M059J (cell line): ENCODE measurements around a stretch of chr20.

- RAMPAGE, long total RNA = no peak
These were observed 8.8 kb downstream of the PCK1 start for GRCh38 chr20:57569704-57570055.

DNA sequence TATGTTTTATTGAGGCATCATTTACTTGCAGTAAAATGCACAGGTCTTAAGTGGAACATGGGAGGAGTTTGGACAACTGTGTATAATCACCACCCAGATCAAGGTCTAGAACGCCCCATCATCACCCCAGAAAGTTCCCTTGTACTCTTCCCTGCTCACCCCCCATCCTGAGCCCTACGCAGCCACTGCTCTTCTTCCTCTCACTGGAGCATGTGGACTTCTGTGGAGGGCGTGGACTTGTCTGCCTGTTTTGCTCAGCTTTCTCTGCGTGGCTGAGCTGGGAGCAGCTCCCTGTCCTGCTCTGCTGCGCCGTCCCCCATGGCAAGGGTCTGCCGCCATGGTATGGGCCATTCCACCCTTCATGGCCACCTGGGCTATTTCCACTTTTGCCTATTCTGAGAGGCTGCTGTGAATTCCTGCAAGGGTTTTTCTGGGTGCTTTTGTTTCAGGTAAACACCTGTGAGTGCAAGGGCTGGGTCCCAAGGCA lies 19.6 kb downstream of the PCK1 start:
- RAMPAGE, long total RNA = no peak

DNA sequence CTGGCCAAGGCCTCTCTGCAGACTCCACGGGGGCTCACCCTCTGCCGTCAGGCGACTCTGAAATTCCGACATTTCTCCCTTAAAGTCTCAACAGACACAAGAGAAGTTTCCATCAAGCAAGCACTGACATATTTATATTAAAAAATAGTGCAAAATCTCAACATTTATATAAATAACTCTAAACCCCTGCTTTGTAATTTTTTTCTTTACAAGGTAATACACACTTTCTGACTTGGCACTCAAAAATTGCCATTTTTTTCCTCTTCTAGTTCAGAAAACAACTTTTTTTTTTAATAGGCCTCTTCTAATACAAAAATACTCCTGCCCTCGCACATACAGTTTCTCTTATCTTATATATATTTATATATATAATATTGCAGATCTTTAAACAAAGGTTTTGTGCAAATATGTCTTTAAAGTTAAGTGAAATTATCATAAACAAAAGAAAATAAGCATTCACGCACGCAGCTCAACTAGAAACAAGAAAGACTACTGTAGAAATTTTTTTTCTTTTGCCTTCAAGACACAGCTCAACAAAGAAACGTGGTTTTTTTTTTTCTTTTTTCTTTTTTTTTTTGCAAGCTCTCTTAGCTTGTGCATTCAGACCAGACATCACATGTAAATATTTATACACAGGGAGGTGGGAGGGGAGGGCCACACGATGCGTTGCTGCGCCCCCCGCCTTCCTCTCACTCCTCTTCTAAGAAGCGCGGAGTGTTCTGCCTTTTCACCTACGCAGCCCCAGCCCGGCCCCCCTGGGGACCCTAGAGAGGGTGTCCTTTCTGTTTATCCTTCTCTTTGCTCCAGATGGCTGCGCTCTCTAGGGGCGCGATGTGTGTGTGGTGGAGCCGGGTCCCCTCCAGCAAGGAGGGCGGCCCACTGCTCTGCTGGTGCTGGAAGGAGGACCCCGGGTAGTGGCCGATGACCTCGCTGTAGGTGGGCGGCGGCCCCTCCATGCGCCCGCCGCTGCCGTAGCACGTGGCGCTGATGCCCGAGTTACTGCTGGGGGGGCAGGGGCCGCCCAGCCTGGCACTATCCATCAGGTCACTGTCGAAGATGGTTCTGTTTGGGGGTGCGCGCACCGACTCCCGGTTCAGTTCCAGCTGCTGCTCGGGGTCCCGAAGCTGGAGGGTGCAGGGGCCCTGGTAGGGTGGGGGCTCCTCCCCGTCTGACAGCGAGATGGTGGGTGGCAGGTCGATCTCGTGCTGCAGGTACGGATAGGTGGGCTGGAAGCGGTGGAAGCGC lies 31.5 kb upstream of the ZBP1 start:
- RAMPAGE, long total RNA = no peak

DNA sequence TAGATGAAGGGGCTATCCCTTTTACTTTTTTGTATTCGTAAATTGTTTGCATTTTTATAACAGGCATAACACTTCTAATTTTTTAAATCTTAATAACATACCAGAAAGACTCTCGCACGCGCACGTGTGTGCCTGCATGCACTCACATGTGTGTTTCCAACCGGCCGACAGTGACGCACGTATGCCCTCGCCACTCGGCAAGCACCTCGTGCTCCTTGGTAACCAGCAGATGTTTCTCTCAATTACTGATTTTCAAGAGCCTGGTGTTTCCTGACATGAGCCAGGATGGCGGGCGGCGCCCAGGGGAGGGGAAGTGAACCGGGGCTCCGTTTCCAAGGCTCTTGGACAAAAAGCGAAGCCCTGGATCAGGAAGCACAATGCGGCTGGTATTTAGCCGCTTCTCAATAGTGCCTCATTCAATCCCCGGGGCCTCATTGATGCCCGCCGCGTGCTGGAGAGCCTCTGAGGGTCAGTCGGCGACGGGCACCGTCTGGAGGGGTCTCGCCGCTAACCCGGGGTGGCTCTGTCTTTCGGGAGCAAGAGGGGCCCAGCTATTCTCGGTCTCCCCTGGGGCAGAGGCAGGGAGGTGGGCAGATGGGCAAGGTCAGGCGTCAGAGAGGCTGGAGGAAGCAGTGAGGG lies 37.6 kb downstream of the PMEPA1 start:
- RAMPAGE, long total RNA = no peak

DNA sequence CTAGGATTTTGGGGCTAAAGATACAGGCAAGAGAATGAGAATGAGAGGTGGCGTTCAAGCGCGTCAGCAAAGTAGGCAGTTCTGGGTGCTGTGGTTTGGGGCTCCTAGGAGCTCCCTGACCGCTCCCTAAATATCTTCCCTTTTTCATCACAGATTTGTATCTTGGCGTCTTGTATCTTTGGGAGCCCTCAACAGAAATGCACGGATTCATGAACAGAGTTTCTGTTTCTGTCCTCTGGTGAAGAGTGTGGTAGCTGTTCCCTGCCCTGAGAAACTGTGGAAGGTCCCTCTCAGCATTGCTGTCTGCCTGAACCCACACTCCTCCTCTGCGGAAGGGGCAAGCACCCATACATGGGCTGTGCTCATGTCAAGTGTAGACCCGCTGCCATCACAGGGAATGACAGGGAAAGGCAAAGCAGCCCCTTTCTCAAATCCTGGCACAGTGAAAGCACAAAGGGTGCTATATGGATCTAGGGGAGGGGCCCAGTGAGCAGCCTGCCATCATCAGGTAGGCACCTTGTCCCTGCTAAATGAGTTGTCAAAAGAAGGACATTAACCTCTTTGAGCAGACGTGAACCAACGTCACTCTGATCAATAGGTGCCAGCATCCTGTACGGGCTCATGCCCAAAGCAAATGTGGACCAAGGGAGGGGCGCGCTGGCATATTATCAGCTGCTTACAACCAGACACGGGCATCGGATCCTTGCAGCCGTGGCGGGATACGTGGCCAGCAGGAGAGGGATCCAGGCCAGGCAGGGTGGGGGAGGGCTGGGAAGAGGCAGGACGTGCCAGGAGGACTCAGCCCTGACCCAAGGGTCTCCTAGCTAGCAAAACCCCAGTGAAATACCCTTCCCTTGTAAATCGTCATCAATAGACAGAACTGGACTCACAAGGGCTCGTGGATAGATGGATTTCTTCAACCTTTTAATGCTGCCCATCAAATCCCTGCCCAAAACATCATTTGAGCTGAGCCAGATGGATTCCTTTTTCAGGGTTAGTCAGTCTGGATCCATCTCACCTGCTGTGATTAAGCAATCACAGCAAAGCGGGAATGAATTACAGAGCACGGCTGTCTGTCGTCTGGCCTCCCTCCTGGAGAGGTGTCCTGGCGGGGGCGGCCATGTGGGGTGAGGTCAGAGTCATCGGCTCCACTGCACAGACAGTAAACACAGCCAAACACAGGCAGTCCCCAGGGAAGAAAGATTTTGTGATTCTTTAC lies 209.6 kb upstream of the C20orf85 start:
- RAMPAGE, long total RNA = no peak

DNA sequence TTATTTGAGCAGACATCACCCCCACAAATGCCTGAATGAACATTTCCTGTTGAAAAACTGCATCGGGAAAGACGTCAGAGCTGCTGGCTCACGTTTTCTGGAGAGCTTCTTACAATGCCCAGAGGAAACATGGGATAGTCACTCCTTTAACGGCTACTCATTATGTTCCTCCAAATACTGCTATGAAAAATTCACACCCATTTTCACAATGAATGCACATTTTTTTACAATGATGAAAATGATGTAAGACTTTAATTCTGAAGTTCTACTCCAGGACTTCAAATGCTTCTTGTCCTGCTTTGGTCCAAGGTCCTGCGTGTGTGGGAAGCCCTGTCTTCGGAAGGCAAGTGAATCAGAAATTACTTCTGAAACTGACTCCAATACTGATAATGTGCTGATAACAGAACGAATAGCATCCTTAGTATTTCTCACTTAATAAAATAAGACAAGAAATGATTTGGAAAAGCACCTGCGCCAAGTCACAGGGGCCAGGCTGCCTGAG lies 160.2 kb upstream of the C20orf85 start:
- RAMPAGE, long total RNA = no peak

- RAMPAGE, long total RNA = no peak
These were observed 21.3 kb upstream of the C20orf85 start for GRCh38 chr20:58129449-58129829.

DNA sequence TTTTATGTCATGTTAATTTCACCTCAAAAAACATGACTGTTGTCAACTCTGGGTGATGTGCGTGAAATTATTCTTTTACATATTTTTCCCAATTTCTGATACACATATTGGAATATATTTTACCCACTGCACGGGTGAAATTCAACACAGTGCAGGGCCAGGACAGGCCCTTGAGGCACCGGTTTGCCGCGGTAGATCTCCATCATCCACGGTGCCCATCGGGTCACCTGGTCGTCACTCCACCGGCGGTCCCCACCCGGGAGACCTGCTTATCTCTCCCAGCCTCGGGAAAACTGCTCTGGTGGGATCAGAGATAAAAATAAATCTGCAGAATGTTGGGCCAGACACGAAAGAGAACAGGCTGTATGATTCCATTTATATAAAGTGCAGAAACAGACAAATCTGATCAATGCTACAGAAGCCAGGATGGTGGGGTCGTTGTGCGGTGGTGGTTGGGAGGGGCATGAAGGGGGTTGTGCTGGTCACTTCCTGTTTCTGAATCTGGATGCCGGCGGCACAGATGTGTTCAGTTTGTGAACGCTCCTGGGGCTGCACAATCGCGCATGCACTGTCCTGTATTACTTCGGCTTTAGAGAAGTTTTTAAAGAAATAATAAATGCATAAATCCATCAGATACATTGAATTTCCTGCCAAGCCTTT lies 23.3 kb downstream of the C20orf85 start:
- RAMPAGE, long total RNA = no peak

DNA sequence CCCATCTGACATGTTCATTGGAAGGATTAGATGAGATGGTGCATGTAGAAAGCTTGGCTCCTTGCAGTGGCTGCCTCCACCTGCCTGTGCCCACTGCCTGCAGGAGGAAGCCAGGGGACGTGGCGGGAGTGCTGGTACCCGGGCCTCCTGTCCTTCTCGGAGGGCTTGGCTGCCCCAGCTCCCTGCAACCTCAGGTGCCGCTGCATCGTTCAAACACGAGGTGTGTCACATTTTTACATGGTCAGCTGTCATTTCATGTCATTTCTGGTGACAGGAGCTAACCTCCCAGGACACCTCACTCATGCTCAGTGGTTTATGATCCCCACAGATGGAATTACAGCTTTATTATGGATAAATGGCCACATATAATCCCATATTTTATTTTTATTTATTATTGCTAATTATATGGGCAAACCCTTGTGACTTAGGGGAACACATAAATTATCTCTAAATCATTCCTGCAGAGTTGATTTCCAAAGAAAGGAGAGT lies 32.1 kb downstream of the C20orf85 start:
- RAMPAGE, long total RNA = no peak

DNA sequence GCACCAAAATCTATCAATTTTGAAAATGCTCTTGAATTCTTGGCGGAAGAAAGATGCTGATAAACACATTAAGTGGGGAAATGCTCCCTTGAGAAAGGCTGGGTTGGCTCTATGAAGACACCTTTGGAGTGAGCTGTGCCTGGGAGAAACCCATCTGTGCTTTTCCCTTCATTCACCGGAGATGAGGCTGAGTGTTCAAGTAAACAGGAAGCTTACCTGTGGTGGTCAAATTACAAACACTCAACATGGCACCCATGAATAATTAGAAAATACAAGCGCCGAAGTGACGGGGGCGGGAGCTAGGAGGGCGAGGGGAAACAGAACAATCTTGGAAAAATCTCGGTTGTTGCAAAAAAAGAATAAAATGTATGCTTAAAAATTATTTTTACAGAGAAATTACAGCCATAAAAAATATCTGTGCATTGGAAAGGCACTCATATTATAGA lies 986 bp upstream of the ANKRD60 start:
- RAMPAGE, long total RNA = no peak

DNA sequence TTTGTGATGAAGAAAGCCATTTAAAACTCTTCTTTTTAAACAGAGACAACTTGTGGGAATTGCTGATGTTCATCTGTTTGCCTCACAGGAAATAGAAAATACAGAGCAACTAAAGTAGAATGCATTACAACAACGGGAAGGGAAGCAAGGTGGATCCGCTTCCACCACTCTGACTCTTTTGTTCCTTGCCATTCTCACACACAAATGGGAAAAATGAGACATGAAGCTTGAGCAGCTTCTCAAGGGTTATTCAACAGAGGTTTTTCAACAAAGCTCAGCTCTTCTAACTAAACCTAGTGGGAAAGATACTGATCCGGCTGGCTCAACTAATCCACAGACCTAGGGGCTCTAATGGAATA lies 6.2 kb upstream of the RAB22A start:
- RAMPAGE, long total RNA = no peak

GRCh38 chr20:58311120-58311621 lies 1.7 kb downstream of the RAB22A start:
- RAMPAGE, long total RNA = no peak

- RAMPAGE, long total RNA = no peak
These were observed 13.5 kb upstream of the VAPB start for GRCh38 chr20:58375312-58376081.

DNA sequence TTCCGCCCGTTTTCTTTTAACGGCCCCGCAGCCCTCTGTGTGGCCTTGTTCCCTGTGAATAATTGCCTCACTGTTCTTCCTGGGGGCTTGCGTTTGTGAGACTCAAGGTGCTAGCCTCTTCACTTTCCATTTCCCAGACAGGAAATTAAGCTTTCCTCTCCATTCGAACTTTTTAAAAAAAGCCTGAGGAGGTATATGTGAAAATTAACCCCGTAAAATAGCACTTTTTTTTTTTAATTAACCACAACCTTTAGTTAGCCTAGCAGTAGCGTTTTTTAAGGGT lies 1.5 kb downstream of the STX16 start:
- RAMPAGE, long total RNA = no peak

DNA sequence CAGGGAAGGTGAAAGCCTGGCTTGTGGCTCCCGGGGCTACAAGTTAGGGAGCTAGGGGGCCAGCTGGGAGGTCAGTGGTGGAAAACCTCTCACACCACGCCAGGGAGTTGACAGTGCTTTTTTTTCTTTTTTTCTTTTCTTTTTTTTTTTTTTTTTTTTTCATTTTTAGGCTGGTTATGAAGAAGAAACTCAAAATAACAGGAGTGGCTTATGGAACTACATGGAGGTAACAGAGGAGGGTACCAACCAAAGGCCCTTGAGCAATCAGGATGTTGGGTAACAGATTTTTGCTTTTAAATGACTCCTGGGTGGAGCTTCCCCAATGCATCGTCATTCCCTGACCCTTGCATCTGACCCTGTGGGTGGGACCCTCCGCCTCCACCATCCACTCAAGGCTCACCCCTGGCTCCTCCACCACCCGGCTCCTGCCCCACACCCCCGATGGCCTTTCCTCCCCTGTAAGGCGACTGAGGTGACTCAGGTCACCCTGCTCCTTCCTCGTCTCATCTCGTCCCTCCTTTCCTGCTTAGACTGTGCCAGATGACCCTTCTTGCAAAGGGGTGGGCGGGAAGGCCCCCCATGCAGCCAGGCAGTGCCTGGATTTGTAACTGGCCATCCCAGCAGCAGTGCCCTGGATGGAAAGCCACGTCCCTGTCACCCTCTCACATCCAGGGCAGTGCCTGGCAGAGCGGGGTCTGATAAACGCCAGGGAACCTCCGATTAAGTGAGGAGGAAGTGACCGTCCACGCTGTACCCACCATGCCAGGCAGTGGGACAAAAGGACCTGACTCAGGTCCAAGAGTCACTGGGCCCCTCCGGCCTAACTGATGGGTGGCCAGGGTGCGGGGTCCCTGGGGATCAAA lies 814 bp upstream of the NPEPL1 start:
- RAMPAGE, long total RNA = no peak

DNA sequence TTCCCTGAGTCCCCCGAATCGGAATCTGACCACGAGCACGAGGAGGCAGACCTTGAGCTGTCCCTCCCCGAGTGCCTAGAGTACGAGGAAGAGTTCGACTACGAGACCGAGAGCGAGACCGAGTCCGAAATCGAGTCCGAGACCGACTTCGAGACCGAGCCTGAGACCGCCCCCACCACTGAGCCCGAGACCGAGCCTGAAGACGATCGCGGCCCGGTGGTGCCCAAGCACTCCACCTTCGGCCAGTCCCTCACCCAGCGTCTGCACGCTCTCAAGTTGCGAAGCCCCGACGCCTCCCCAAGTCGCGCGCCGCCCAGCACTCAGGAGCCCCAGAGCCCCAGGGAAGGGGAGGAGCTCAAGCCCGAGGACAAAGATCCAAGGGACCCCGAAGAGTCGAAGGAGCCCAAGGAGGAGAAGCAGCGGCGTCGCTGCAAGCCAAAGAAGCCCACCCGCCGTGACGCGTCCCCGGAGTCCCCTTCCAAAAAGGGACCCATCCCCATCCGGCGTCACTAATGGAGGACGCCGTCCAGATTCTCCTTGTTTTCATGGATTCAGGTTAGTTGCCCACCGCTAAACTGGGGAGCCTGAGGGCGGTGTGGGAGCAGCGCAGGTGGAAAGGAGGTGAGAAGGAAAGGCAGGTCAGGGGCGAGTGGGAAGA lies 50.8 kb upstream of the GNAS start:
- RAMPAGE, long total RNA = no peak

GRCh38 chr20:58887057-58887323 lies 4.2 kb upstream of the GNAS start:
- RAMPAGE, long total RNA = no peak

DNA sequence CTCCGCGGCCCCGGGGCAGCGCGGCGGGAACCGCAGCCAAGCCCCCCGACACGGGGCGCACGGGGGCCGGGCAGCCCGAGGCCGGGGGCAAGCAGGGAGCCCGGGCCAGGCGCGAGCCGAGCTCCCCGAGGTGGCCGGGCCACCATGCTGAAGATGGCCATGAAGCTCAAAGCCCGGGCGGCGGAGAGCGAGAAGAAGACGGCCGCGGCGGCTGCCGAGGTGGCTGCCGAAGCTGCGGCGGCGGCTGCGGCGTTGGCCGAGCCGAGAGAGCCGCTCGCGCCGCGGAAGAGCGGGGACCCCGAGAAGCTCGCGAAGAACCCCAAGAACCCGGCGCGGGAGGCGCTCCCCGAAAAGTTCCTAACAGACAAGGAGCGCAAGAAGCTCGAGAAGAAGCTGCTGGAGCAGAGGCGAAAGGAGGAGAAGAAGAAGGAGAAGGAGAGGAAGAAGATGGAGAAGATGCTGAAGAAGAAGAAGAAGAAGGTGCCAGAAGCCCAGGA lies 1.4 kb upstream of the GNAS start:
- RAMPAGE, long total RNA = no peak

DNA sequence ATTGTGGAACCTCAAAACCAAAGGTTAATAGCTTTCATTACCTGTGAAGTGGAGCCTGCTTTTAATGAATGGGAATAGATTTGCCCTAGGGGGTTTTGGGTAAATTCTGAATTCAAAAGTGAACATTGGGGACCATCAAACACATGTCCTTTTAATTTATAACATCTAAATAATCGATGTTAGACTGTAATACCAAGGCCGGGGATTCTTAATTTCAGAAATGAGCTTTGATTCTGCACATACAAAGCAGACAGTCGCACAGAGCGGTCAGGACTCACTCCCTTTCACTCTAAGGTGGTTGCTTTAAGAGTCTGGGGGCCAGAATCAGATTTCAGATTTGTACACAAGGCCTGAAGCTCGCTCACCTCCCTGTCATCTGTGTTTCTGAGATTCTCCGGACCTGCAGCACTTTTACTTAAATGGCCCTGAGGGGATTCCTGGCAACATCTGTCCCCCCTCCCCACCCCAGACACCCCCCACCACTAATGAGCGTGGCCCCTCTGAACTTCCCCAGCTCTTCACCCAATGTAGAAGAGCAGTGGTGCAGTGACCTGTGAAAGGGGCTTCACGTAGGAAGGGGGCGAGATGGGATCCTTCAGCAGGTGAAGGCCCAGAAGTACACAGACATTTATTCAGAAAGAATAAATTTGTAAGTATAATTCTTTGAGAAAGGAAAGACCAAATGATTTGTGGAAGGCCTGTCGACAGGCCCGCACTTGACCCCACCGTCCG lies 10.0 kb downstream of the GNAS start:
- RAMPAGE, long total RNA = no peak

- RAMPAGE, long total RNA = no peak
These were observed 12.2 kb downstream of the GNAS start for GRCh38 chr20:58903284-58903997.